Subcutaneous preadipocyte (primary cell): ENCODE data around the genes PPP1R14A, SPRED3 and RASGRP4.

DNA sequence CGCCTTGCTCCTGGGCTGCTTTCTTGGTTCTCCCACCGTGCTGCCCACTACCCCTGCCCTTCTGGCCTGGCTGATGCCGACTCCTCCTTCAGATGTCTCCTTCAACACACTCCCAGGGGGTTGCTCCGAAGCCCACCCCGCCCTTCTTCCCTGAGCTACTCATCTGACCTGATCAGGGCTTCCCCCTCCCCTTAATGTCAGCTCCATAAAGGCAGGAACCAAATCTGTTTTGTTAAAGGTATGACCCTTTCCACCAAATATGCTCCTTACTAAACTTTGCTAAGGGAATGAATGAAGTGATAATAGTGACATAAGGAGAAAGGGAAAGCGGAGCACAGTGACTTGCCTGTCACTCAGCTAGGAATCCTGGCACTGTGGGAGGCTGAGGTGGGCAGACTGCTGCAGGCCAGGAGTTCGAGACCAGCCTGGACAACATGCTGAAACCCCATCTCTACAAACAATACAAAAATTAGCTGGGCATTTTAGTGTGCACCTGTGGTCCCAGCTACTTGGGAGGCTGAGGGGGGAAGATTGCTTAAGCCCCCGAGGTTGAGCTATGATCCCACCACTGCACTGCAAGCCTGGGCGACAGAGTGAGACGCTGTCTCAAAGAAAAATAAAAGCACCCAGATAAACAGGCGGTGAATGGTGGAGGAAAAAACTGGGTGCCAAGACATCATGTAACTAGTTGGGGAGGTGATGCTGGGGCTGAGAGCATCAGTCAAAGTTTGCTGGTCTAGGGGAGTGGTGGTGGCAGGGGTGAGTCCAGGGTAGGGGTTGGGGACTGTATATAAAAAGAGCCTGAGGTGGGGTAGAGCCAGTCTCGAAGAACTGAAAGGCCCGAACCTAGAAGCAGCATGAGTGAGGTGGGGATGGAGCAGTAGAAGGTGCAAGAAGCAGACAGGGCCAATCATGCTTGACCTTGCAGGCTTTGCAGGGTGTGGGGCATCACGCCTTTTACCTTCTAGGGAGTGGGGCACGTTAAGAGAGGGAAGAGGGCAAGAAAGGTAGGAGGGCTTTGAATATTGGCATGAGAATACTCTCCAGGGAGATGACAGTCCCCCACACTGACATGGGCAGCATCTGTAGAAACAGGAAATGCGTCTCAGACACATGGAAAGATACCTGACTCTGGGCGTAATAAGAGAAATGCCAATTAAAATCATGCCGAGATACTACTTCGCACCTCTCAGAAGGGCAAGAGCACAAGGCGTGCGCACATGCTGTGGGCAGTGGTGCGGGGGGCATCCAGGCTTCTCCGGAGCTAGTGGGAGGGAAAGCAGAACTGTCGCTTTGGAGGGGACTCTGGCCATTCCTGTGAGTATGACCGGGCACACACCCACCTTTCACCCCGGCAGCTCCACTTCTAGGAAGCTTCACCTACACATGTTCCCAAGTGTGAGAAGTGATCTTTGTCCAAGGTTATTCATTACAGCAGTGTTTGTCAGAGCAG, 98.9 kb downstream of the SIPA1L3 start:
- CAGE, long polyA plus RNA: no peak

GRCh38 chr19:38210952-38211590, 13.0 kb downstream of the DPF1 start:
- CAGE, long polyA plus RNA: no peak

- CAGE, long polyA plus RNA: no peak
Observed at GRCh38 chr19:38228469-38228980, 4.5 kb upstream of the DPF1 start.

GRCh38 chr19:38256081-38256865, at the start of gene PPP1R14A:
Gene PPP1R14A, minus strand, starts transcription at chr19:38256374.
- CAGE, long polyA plus RNA: no peak

GRCh38 chr19:38267694-38268532, 3.5 kb downstream of the SPINT2 start:
- CAGE, long polyA plus RNA: no peak

GRCh38 chr19:38278088-38278701, 13.8 kb downstream of the SPINT2 start:
- CAGE, long polyA plus RNA: no peak

- CAGE, long polyA plus RNA: no peak
Observed at GRCh38 chr19:38388614-38388975, at the start of gene SPRED3. Gene SPRED3, plus strand, starts transcription at chr19:38388697.

DNA sequence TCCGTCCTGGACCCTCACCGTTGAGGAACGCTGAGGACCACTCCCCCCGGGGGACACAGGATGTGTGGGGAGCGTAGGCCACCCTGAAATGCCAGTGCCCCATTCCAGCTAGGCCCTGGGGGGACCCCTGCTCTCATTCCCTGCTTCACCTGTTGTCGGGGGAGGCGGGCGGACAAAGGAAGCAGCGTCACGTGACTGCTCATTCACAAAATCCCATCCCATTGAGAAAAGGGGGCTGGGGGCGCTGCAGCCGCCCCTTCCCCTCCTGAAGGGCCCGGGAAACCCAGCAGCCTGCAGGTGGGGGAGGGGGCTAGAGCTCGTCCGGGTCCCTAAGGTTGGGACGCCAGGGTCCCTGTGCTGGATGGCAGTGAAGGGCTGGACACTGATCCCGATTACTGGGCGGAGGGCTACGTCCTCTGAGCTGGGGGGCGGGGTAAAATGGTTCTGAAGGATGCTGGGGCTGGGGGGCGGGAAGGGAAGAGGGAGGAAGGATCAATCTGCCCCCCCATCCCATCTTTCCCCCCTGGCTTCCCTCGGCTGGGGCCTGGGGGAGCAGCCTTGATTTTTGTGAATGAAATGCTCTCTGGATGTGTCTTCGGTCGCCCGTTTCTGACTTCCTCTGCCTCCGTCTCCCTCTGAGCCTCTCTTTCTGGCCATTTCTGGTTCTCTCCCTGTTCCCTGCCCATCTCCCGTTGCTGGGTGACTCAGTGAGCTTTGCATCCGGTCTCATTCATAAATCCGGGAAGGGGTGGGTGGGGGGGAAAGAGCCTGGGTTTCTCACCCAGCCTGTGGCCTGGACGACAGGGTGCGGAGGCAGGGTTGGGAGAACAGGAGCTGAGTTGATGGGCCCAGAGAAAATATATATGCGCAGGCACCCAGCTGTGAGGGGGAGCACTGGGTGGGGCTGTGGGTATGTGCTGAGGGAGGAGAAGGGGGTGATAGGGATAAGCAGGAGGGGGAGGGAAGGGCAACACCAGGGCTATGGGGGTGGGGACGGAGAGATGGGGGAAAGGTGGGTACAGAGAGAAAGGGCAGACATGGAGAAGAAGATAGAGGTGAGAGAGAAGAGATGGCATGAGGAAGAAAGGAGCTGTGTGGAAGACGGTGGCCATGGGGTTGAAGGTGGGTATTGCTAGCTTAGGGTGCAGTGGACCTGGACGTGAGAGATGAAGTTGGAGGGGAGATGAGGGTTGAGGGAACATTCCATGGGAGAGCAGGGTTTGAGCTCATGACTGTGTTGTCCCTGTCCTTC, 960 bp downstream of the SPRED3 start:
- CAGE, long polyA plus RNA: no peak

DNA sequence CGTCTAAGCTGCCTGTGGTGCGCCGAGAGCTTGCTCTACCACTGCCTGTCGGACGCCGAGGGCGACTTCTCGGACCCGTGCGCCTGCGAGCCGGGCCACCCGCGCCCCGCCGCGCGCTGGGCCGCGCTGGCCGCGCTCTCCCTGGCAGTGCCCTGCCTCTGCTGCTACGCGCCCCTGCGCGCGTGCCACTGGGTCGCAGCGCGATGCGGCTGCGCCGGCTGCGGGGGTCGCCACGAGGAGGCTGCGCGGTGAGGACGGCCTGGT, 7.1 kb upstream of the FAM98C start:
- CAGE, long polyA plus RNA: no peak

- CAGE, long polyA plus RNA: no peak
Observed at GRCh38 chr19:38425975-38426468, at the start of gene RASGRP4. Gene RASGRP4, minus strand, starts transcription at chr19:38426219.

DNA sequence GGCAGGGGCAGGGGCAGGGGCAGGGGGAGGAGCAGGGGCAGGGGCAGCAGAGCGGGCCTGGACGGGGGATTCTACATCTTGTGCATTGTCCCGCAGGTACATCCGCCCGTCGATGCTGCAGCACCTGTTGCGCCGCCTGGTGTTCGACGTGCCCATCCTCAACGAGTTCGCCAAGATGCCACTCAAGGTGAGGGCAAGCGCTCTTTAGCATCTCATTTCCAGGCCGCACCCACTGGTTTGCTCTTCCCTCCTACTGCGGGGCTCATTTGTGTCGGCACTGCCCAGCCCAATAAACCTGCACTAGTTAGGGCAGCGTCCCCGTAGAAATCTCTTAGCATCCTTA, 69.3 kb downstream of the RYR1 start:
- CAGE, long polyA plus RNA: no peak

GRCh38 chr19:38559680-38560083, 58.1 kb downstream of the MAP4K1 start:
- CAGE, long polyA plus RNA: no peak

DNA sequence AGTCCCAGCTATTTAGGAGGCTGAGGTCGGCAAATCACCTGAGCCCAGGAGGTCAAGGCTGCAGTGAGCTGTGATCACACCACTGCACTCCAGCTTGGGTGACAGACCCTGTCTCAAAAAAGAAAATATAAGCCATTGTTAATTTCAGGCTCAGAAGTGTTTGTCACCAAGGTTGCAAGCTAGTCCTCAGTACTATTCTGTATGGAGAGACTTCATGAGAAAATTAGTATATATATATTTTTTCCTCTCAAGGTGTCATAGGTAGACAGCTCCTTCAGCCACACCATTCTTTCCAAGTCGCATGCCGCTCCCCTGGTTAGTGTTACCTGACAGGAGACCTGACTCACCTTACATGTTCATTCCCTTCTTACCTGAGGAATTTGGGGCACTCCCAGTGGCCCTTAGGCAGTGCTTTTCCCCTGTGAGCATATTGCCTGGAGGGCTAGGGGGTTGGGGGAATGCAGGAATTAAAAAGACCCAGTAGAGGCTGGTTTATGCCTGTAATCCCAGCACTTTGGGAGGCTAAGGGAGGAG, 9.1 kb upstream of the ACTN4 start:
- CAGE, long polyA plus RNA: no peak

GRCh38 chr19:38666645-38667046, 19.2 kb downstream of the ACTN4 start:
- CAGE, long polyA plus RNA: no peak

DNA sequence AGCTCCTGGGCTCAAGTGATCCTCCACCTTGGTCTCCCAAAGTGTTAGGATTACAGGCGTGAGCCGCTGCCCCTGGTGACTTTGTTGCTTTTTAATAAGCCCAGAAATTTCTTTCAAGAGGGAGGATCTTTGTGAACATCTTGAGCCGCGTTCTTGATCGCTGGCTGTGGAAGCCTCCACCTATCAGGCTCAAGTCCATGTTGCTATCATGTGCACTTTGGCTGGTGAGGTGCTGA, 27.9 kb downstream of the ACTN4 start:
- CAGE, long polyA plus RNA: no peak

GRCh38 chr19:38695851-38697057, 48.0 kb downstream of the CAPN12 start:
- CAGE, long polyA plus RNA: no peak

DNA sequence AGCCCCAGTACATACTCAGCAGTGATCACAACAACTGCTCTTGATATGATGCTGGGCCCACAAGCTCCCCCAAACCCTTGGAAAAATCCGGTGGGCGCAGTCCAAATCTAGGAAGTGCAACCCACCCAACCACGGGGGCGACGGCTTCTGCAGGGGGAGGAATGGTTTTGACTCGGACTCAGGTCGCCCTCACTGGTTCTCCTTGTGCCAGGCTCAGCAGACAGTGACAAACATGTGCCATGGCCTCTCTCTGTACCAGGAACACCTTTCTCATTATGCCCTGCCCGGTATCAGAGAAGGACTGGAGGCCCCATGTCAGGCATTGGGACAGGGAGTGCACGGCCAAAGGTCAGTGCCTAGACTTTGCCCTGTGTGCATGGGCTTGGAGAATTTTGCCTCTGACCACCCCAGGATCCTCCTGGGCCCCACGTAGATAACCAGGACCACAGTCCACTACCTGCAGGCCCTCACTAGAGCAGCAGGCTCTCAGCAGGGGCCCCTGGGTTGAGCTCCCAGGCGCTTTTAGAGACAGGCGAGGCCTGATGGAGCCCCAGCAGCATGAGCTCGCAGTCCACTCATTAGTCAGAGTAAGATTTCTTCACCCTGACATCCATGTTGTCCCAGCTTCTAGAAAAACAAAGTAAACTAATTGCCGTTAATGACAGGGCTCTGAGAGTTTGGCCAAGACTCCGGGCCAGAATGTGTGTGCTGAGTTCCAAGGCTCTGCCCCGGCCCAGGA, 42.9 kb downstream of the CAPN12 start:
- CAGE, long polyA plus RNA: no peak

DNA sequence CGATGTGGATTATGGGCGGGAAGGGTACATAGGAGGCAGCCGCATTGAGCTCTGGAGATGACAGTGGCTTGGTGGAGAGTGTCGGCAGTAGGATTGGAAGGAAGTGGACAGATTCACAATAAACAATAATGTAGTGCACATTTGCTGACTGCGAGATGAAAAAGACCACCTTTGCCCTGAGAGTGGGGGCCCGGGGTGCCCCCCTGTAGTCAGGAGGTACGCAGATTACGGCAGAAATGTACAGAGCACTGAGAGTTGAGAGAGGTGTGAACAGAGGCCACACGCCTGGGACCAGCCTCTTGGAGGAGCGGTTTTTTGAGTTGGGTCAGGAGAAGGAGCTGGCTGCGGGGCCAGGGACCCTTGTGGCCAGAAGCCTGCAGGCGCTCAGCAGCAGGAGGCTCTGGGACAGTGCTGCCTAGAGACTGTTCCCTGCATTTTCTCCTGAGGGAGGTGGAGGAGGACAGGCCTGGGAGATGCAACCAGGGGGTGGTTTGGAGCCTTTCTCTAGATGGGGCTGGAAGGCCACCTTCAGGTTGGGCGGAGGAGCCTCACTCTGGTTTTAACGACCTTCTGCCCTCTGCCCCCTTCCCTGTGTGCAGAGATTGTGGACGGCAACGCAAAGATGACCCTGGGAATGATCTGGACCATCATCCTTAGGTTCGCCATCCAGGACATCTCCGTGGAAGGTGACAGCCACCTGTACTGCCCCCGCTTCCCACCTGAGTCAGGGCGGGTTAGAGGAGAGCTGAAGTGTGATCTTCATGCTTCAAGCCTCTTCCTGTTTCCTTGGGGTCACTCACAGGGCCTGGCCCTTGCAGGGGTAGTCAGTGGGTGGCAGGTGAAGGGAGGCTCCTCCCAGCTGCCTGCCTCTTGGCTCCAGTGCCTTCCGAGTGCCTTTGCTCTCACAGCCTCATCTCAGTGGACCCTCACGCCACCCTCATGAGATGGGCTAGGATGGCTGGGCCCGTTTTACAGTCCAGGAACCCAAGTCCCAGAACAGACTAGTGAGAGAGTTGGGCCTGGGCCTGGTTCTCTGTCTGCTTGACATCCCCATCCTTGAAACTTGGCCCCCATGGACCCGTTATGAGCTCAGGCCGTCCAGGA, 39.6 kb downstream of the CAPN12 start:
- CAGE, long polyA plus RNA: no peak

DNA sequence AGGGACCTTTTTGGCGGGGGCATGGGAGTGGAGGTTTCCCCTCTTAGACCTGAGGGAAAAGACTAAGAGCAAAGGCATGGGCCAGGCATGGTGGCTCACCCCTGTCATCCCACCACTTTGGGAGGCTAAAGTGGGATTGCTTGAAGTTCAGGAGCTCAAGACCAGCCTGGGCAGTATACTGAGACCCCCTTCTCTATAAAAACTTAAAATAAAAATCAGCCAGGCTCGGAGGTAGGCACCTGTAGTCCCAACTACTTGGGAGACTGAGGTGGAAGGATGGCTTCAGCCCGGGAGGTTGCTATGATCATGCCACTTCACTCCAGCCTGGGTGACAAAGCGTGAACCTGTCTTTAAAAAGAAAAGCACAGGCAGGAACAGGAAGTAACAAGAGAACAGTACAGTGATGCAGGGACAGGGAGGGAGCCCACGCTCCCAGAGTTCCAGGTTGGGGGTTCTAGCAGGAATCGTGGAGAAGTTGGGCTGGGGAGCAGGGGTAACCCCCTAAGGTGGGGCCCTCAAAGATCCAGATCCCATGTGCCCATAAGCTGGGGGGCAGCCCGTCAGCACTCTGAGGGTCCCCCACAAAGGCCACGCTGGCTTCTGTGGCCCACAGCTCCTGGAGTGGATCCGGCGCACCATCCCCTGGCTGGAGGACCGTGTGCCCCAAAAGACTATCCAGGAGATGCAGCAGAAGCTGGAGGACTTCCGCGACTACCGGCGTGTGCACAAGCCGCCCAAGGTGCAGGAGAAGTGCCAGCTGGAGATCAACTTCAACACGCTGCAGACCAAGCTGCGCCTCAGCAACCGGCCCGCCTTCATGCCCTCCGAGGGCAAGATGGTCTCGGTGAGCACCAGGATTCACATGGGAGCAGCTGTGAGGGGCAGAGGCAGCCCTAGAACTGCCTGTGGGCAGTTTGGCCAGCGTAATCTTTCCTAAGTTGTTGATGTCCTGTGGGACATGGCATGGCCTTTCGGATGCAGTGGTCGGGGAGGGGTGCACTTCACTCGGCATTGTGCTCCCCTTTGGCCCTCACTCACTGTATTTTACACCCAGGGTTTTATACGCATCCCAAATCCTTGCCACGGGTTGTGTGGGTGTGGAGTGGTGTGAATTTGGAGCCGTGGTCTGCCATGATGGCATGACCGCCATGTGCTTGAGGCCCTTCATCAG, 27.4 kb downstream of the CAPN12 start:
- CAGE, long polyA plus RNA: no peak

- CAGE, long polyA plus RNA: no peak
Observed at GRCh38 chr19:38721162-38721779, 23.0 kb downstream of the CAPN12 start.